HT1080 (cell line): ENCODE measurements around a stretch of chr22.

RAMPAGE:
- cytosol, long total RNA, result no peak
- long total RNA, result no peak
- nucleus, long total RNA, result no peak
Measured at GRCh38 chr22:31105373-31106255, 1.8 kb downstream of the SELENOM start.

RAMPAGE:
- cytosol, long total RNA, result no peak
- long total RNA, result no peak
- nucleus, long total RNA, result no peak
Measured at GRCh38 chr22:31148932-31149325, 8.6 kb upstream of the PLA2G3 start.

DNA sequence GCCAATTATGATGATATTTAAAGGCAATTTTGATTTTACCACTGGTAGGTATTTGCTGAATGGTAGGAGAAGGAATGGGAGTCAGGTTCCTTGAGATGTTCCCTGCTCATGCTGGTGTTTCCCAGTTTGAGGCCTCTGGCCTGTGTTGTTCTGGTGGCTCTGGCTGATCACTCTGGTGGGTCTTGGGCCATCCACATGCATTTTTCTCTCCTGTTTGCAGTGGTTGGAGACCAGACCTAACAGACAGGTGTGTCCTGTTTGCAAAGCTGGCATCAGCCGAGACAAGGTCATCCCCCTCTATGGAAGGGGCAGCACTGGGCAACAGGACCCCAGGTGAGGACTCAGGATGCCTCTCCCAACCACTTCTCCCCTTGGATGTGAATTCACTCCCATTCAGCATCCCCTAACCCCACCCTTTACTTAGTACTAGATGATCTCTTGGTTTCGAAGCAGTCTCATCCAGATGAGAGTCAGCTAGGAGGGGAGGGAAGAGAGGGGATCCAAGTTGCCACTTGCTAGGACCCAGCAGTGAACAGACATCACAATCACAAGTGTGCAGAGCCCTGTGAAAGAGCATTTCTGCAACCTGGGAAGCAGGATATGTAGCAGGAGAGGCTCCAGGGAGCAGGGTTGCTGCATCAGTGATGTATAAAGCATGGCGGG is 16.7 kb upstream of the LIMK2 start:
RAMPAGE:
- cytosol, long total RNA, result no peak
- long total RNA, result no peak
- nucleus, long total RNA, result no peak

DNA sequence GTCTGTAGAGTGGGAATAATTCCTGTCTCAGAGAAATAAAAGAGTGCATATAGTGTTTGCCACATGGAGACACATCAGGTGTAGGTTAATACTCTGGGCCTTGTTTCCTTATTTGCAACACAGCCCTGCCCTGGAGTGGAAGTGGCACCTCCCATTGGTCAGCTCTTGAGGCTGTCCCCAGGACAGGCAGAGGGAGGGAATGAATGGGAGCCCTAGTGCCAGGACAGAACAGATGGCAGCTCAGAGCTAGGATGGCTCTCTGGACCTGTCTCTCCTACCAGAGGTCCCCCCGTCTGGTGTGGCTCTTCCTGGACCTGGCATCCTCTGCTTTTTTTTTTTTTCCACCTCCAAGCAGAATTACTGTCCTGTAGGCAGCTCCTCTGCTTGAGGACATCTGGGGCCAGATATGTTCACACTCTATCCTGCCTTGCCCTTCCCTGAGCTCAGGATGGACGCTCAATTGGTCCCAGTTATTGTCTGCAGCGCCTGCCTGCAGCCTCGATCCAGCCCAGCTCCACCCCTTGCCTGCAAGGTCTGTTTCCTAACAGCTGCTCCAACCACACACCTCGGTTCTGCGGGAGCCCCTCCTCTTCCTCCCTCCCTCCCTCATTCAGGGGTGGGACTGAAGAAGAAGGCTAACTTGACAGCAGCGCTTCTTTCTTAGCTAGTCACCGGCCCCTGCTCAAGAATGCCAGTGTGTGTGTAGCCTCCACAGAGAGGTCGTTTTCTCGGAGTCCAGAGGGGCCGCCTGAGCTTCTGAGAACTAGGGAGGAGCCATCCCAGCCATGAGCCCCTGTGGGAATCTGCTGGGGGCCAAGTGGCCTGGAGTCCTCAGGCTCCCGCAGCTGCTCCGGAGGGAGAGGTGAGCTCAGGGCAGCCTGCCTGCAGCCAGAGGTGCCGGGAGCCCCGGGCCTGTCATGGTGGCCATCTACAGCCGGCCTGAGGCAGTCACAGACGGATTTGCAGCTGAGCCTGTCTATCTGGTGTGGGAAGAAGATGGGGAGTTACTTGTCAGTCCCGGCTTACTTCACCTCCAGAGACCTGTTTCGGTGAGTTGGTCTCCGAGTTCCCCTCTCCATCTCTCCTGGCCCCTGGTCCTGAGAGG is 36.0 kb downstream of the LIMK2 start:
RAMPAGE:
- cytosol, long total RNA, result no peak
- long total RNA, result no peak
- nucleus, long total RNA, result no peak

RAMPAGE:
- cytosol, long total RNA, result no peak
- long total RNA, result no peak
- nucleus, long total RNA, result no peak
Measured at GRCh38 chr22:31347287-31348056, 1.3 kb upstream of the PATZ1 start.

GRCh38 chr22:31620440-31620883 is 41.6 kb downstream of the PISD start:
RAMPAGE:
- cytosol, long total RNA, result no peak
- long total RNA, result no peak
- nucleus, long total RNA, result no peak

DNA sequence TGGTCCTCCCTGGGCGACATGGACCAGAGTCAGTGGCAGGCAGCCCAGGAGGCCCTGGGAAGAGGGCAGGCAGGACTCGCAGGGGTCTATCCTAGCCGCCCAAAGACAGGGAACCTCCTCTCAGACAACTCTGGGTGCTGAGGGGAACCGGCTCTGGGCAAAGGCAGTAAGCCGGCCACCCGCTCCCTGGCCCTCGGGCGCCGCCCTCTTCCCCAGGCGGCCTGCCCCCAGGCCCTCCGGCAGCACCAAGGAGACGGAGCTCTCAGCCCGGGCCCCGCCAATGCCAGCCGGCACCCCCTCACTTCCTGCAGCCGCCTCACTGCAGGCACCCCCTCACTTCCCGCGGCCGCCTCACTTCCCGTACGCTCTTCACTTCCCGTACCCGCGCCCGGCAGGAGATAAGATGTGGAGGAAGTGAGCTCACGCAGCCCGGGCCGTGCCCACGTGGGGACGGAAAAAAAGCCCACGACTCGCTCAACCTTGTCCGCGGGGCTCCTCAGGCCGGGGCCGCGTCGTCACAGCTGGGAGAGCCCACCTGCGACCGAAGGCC is 31.8 kb downstream of the PISD start:
RAMPAGE:
- cytosol, long total RNA, result no peak
- long total RNA, result no peak
- nucleus, long total RNA, result no peak

DNA sequence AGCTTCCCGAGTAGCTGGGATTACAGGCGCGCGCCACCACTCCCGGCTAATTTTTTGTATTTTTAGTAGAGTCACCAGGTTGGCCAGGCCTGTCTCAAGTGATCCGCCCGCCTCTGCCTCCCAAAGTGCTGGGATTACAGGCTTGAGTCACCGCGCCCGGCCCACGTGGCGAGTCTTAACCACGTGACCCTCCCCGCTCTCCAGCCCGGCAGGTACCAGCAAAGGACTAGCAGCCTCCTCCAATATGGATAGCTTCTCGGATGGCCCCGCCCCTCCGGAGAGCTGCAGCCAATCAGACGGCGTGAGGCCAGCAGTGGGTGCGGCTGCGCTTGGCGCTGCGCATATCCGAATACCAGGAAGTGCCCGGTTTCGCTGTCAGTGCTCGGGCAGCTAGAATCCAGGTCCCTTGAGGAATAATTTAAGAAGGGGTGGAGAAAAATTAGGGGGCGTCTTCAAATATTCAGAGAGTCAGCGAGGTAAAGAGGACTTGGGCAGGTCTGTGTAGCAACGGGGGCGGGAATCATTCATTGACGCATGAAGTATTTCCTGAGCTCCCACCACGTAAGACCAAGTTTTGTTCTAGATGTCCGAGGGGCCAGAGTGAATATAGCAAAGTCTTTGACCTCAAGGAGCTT is 14.7 kb upstream of the PISD start:
RAMPAGE:
- cytosol, long total RNA, result no peak
- long total RNA, result no peak
- nucleus, long total RNA, result no peak

RAMPAGE:
- cytosol, long total RNA, result no peak
- long total RNA, result no peak
- nucleus, long total RNA, result no peak
Measured at GRCh38 chr22:31738415-31739064, 11.4 kb downstream of the PRR14L start.

GRCh38 chr22:31829585-31830029 is 75.8 kb downstream of the DEPDC5 start:
RAMPAGE:
- cytosol, long total RNA, result no peak
- long total RNA, result no peak
- nucleus, long total RNA, result no peak

DNA sequence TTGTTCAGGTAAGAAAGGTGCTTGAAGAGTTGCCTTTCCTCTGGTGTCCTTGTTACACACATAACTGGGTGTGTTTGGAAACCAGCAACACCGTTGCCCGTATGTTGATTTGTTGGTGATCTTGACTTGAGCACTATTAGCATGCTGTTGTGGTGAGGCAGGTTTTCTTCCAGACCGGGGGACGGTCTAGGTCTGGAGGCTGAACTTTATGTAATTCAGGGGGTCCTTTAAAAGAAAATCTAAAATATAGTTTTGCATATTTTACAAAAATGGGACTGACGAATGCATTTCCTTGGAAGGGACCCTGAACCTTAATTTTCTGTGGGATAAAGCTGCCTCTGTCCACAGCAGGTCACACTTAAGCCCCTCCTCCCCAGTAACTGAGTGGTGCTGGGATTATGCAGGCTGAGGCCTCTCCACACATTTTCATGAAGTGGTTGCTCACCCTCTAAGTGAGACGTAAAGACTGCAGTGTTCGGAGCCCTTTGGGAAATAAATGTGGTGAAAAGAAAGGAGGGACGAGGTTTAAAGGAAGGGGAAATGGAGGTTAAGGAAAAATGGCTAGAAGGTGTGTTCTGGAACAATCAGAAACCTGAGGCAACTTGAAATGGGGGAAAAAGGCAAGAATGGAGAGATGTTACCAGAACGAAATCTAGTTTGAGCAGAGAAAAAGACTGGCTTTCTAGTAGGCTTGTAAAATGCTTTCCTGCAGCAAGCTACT is 1.9 kb downstream of the YWHAH start:
RAMPAGE:
- cytosol, long total RNA, result no peak
- long total RNA, result no peak
- nucleus, long total RNA, result no peak

RAMPAGE:
- cytosol, long total RNA, result no peak
- long total RNA, result no peak
- nucleus, long total RNA, result no peak
Measured at GRCh38 chr22:31951637-31952485, 7.5 kb downstream of the YWHAH start.

RAMPAGE:
- cytosol, long total RNA, result no peak
- long total RNA, result no peak
- nucleus, long total RNA, result no peak
Measured at GRCh38 chr22:32059022-32059438, 16.0 kb downstream of the SLC5A1 start.

RAMPAGE:
- cytosol, long total RNA, result no peak
- long total RNA, result no peak
- nucleus, long total RNA, result no peak
Measured at GRCh38 chr22:32512497-32513128, 38.0 kb downstream of the FBXO7 start.

DNA sequence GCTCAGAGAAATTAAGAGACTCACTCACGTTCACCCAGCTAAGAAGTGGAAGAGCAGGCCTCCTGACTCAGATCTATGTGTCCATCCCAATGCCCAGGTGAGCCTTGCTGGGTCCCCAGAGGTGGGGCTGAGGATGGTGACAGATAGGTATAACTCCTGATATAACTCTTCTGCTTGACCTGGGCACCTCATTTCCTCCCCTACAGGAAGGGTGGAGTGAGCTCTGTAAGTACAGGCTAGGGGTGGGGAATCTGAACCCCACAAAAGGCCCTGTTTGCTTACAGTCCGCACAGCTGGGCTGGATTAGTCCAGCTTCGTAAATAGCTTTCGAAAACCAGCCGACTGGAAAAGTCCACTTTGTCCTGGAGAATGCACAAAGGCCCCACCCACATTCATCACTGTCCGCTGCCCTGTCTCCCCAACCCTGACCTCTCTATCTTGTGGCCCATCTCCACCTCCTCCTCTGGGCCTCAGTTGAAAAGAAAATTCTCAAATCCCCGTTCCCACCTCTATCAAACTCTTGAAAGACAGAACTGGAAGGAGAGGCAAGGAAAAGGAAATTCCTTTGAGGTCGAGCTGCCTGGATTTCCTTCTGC is 147.3 kb downstream of the FBXO7 start:
RAMPAGE:
- cytosol, long total RNA, result no peak
- long total RNA, result no peak
- nucleus, long total RNA, result no peak

GRCh38 chr22:32649312-32650073 is 152.0 kb upstream of the TIMP3 start:
RAMPAGE:
- cytosol, long total RNA, result no peak
- long total RNA, result no peak
- nucleus, long total RNA, result no peak

DNA sequence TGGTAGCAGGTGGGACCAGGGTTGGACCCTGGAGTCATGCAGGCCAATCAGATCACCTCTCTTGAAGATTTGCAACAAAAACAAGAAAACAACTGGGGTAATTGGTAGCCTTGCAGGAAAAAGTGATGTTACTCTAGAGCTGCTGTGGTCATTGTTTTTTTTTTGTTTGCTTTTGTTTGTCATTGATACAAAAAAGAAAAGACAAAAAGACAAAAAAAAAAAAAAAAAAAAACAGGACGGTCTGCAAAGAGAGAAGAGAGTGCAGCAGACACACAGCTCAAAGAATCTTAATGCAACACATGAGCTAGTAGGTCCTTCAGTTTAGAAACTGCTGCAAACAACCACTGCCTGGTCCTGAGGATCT is 109.6 kb upstream of the TIMP3 start:
RAMPAGE:
- cytosol, long total RNA, result no peak
- long total RNA, result no peak
- nucleus, long total RNA, result no peak

DNA sequence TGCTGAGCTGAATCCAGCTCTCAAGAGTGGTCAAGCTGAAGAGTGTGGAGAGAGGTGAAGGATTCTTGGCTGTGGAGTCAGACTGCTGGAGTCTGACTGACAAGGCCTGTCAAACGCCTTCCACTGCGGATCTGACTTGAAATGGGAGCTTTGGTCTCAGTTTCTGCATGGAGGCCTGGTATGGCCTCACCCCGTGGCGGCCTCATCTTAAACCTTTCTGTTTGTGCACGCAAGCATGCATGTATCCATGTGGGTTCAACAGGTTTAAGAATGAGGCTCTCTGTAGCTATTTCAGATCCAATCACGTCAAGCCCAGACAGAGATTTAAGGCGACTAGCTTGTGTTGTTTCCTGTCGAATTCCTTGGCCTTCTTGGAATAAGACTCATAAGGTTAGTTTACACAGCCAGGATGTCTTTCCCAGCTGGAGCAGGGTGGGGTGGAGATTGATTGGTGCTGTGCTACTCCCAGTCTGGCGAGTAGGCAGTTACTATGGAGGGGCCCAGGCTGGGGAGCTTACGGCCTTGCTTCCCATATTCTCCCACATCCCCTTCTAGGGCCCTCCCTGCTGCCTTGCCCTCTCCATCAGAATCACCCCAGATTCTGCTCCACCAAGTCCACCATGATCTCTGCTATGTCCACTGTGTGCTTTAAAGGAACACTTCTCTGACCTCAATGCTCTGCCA is 83.7 kb upstream of the TIMP3 start:
RAMPAGE:
- cytosol, long total RNA, result no peak
- long total RNA, result no peak
- nucleus, long total RNA, result no peak

RAMPAGE:
- cytosol, long total RNA, result no peak
- long total RNA, result no peak
- nucleus, long total RNA, result no peak
Measured at GRCh38 chr22:32802876-32803912, 1.7 kb downstream of the TIMP3 start.

DNA sequence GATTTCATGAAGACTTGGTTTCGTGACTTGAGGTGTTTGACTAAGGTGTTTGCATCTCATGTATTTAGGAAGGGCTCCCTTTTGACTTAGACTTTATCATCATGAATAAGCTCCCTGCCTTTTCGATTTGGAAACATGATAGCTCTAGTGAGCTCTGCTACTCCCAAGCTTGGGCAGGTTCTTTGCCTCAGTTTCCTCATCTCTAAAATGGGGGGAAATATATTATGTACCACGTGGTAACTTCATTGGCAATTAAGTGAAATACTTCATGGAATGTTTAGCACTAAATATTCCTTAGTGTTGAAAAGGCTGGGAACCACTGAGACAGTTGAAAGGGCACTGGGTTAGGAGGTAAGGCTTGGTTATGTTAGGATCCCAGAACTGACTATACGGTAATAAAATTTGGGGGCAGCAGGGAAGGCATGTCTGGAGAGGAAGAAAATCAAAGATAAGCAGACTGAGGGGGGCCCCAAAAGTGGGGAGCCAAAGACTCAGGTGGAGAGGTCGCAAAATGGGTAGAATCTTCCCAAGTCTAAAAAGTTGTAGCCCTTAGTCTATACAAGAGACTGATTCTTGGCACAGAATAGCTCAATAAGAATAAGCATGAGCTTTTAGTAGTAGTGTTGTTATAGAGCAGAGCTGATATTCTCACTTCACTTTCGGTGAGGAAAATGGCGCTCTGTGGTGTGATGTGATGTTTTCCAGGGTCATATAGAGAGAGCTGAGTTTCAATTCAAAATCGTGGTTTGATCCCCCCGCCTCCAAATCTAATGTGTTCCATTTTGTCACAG is 9.5 kb downstream of the TIMP3 start:
RAMPAGE:
- cytosol, long total RNA, result no peak
- long total RNA, result no peak
- nucleus, long total RNA, result no peak